ENCODE results near the genes TEAD1 and BTBD10.

DNA sequence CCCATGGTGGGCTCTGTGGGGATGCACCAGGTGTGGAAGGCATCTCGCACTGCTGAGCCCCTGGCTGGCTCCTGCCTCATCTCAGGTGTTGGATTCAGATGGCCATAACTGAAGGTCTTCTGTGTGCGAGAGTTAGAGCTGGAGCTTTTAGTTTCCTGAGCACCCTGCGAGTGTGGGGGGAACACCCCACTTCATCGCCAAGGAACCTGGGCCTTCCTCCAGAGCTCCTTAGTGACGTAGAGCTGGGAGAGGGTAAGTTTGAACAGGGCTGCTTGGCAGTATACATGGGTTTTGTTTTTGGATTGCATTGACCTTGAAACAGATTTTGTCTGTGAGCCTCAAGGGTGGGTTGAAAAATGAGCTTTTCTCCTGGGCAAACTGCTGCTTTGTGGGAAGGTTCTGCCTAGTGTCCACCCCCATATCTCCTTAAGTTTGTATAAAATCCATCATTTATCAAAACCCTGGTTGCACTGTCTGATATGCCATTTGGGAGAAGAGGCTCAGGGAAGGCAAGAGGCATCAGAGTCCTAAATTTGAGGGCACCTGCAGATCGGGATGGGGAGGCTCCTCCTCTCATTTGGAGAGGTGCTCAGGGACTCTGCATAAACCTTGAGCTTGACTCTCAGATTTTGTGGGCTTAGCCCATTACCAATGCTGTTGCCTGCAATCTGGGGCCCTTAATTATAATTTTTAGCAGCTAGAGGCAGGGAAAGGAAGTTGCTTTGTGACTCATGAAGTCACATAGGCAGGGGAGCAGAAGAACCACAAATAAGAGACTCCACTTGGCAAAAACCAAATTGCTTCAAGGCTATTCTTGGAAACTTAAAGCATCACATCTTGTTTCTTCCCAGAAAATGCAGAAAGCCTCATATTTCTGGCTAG is 46.6 kb downstream of the MICAL2 start:
- RRBS = no CpG with 5 or more reads among the region's 6 CpGs

DNA sequence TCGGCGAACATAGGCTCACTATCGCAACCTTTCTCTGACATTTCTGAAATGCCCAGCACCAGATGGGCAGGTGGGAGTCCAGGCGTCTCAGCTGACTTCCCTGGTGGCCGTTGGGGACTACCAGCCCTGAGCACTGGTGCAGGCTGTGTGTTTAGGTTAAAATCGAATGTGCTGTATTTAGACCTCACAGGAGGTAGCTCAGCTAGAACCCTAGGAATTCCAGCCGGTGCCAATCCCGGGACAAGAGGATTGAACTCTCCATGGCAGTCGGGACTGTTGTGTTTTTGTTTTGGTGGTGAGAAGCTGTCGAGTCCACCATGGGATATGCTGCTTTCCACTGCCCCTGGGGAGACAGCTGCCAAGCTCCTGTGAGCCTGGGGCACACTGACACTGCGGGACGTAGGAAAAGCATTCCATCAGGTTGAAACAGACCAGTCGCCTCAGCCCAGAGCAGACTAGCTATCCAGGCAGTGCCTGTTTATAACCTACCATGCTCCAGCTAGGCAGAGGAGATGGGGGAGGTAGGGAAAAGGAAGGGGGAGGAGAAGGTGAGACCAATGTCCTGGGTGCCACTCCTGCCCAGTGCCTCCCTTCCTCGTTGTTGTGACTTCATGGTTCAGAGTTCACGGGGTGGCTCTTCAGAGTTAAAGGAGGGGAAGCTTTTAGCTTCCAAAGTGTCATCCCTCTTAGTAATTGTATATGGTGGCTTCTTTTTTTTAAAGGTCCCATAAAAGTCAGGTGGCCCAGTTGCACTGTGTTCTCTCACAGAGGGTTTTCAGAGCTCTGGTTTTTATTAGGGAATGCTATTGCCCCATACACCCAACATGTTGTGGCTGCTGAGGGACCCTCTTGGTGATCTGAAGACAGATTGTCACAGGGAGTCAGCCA is 53.0 kb downstream of the MICAL2 start:
- RRBS = no CpG with 5 or more reads among the region's 15 CpGs

- RRBS = no CpG with 5 or more reads among the region's 19 CpGs
These were observed 109.9 kb downstream of the MICAL2 start for GRCh38 chr11:12220091-12220892.

GRCh38 chr11:12225934-12226461 is 115.6 kb downstream of the MICAL2 start:
- RRBS = no CpG with 5 or more reads among the region's 10 CpGs

- RRBS = no CpG with 5 or more reads among the region's 13 CpGs
These were observed 97.0 kb upstream of the PARVA start for GRCh38 chr11:12279973-12281151.

DNA sequence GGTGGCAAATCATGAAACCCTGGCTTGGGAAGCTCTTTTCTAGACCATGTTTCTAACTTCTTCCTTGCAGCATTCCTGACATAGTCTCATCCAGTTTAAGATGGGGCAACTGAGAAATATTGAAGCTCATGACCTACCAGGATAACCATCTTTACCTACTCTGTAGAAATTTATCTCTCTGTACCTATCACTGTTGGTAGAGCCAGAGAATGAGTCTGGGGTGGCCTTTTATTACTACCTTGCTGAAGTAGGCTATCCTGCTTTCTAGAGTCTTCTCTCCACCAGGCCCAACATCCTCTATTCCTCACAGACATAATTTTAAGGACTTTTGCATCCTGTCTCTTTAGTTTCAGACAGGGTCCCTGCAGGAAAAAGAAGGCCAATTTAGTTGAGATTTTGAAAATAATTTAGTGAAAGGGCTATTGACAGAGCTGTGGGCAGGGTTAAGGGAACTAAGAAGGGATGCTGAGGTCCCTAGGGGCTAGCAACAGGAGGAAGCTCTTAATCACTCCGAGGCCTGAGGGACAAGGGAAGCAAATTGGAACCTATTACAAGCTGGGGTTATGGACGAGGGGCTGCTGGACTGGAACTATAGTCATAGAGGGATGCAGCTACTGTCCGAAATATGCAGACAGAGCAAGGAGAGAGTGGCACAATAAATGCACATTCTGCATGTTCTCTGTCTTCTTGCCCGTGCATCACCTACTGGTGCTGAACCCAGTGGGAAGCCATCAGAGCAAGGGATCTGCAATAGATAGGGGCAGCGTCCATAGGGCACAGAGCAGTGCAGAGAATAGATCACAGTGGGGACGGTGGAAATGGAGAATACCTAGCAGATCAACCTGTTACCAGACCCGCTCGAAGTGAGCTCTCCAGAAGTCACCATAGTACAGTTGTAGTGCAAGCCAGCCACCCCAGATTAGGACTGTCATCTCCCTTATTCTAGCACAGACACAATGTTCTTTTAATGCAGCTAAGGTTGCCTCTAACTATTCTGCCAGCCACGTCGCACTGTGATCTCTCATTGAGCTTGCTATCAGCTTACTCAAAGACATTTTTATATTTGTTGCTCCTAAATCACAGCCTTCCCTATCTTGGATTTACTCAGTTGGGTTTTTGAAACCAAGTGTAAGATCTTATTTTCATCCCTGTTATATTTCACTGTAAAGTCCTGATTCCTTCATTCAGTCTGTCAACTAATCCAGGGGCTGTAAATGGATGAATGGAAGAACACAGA is 2.9 kb downstream of the PARVA start:
- RRBS = no CpG with 5 or more reads among the region's 10 CpGs

DNA sequence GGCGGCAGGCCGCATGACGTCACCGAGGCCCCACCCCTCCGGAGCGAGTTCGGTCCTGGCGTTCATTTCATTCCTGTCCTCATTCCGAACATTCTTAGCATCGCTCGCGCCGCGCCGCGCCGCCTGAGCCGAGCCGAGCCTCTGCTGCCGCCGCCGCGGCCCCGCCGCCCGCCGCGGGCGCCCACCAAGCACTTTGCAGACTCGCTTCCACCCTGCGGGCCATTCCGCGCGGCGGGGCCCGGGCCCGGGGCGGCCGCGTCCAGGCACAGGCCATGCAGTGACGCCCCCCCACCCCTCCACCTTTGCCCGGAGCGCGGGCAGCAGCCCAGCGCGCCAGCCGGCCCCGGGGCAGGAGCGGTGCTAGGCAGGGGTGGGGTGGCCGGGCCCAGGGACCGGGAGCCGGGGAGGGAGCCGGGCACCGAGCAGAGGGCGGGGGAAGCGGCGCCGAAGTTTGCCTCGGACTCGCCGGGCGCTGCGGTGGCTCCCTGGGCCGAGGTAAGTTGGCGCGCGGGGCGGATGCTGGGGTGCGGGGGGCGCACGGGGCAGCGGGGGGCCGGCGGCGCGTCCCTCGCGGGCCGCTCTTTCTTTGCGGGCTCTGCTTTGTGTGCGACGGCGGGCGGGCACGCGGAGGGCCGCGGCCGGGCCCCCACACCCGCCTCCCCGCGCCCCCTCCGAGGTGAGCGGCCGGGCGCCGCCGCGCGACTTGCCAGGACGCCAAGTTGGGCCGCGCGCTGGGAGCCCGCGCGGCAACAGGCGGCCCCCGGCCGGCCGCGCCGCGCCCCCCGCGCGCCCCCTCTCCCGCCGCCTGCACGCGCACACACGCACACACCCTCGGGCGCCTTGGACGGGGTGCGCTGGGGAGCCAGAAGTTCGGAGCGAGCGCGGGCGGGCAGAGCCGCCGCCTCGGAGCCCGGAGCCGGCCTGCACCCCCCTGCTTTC is at the start of gene TEAD1:
Gene TEAD1, plus strand, starts transcription at position 82 of the 939 bp plus-strand sequence.
- RRBS = 2% methylated on average over 64 of the region's 136 CpGs

- RRBS = no CpG with 5 or more reads among the region's 4 CpGs
These were observed 3.7 kb downstream of the TEAD1 start for GRCh38 chr11:12677777-12678498.

- RRBS = no CpG with 5 or more reads among the region's 3 CpGs
These were observed 15.1 kb downstream of the TEAD1 start for GRCh38 chr11:12689285-12689683.

DNA sequence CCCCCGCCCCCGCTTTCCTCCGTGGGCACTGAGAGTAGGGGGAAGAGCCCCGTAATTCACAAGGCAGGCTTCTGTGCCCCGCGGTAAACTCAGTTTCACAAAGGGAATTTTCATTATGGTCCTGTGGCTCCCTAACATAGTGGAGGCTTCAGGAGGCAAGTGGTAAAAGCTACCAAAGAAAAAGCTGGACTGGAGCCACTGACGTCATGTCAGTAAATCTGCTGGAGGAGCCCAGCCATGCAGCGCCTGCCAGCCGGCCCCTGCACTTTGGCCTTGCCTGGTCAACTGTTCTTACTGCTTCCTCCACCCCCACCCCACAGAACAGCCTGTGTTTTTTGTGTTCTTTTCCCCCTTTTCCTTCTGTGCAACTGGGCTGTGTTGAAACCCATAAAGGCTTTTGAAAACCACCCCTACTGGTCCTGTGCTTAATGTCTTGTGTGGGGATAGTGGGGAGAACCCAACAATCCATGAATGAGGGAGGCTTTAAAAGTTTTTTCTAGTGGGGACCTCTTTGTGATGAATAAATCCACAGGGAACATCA is 18.4 kb downstream of the TEAD1 start:
- RRBS = no CpG with 5 or more reads among the region's 9 CpGs

DNA sequence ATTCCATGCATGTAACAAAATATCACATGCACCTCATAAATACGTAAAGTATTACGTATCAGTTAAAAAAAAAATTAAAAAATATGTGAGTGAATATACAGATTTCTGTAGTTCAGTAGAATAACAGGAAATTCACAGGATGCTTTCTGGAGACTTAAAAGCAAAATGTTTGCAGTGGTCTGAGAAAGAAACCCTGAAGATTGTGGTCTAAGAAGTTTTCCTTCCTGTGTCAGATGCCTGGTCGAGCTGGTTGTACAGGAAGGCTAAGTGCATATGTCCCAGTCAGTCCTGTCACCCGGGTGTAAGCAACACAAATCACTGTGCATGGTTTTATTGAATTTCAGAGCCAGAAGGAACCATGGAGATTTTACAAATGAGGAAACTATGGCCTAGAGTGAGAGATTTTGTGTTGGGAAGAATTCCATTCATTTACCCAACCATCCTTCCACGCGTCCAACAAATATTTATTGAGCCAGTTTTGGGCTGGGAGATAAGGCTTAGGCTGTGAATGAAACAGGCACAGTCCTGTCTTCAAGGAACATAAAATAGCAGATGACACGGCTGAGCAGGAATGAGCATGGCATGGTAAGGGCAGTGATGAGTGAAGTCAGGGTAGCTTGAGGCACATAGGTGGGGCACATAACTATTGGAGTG is 51.5 kb downstream of the TEAD1 start:
- RRBS = no CpG with 5 or more reads among the region's 7 CpGs

- RRBS = no CpG with 5 or more reads among the region's 18 CpGs
These were observed 128.4 kb downstream of the TEAD1 start for GRCh38 chr11:12802385-12803241.

DNA sequence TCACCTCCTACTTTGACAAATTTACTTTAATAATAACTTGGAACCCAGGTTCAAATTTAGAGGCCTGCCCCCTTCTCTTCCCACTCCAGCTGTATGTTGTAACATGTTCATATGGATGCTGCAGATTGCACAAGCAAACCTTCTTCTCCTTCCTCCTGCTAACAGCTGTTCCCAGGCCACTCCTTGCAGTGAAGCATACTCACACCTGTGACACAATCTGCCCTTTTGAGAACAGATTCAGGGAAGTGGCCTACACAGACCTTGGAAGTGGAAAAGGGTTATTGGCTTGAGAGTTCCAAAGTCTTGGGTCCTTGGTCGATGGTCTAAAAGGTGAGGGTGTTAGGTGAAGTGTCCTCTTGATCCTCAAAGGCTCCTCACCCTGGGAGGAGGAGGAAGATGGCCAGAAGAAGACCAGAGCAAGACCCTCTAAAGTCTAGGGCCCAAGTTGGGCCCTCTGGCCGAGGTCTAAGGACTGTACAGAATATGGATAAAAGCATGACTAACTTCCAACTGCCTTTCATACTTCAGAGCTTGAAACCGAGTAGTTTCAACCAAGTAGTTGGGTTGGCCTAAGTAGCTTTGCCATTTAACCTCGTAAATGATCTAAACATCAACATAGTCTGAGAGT is 132.0 kb downstream of the TEAD1 start:
- RRBS = no CpG with 5 or more reads among the region's 4 CpGs

DNA sequence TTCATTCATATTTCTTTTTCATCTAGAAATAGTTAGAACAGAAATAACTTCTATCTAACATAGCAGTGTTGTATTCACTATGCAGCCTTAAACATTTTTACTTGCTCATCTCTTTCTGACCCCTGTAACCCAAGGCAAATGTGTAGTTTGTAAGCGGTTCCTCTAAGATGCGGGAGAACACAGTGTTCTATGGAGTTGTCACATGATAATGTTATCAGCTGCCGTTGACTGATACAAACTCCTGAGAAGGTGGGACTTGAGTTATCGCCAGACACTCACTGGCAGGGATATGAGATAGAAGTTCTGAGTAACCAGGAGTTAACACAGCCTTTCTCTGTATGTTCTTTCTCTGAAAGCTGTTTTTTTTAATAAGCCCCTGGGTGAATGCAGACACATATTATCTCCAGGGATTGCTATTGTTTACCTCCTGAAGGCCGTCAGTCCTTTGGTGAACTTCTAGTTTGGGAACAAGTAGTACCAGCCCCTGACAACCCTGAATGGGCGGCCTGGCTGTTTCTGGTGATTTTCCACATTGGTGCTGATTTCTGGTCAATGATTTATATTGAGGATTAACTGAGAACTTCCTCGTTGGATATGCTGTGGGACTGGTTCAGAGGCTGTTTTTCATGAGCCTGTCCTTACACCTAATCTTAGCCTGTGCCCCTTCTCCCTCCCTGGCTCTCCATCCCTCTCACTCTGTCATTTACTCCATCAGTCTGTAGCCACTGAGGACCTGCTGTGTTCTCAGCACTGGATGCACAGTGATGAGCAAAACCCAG is 155.3 kb upstream of the RASSF10 start:
- RRBS = no CpG with 5 or more reads among the region's 7 CpGs

GRCh38 chr11:13215801-13216368 is 61.7 kb upstream of the BMAL1 start:
- RRBS = no CpG with 5 or more reads among the region's 10 CpGs

GRCh38 chr11:13462643-13463551 is at the start of gene BTBD10:
BTBD10 (minus strand) TSS chr11:13463222.
- RRBS = 2% methylated on average over 22 of the region's 70 CpGs

- RRBS = no CpG with 5 or more reads among the region's 11 CpGs
These were observed 8.7 kb downstream of the PTH start for GRCh38 chr11:13487192-13487454.

- RRBS = no CpG with 5 or more reads among the region's 2 CpGs
These were observed 93.5 kb upstream of the SPON1 start for GRCh38 chr11:13868845-13869504.

- RRBS = no CpG with 5 or more reads among the region's 1 CpG
These were observed 10.3 kb upstream of the SPON1 start for GRCh38 chr11:13952264-13952560.

Measured in epidermal melanocyte (primary cell).